GM19239 (cell line): ENCODE measurements around the genes FBXW8 and SRRM4.

GRCh38 chr12:116275701-116276027 is 1.8 kb downstream of the MED13L start:
- RRBS, result no CpG with 5 or more reads among the region's 7 CpGs

DNA sequence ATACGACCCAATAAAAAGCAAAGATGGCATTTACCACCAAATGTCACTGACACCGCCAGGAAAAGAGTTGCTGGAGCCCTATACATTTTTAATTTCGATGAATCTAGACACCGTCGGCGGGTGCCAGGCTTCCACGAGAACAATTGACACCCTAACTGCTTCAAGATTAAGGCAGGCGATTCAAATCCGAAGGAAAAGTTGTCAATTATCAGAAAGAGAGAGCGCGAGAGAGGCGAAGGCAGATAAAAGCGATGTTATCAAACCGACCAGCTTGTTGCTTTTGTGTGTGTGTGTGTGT is 1.5 kb downstream of the MED13L start:
- RRBS, result no CpG with 5 or more reads among the region's 14 CpGs

DNA sequence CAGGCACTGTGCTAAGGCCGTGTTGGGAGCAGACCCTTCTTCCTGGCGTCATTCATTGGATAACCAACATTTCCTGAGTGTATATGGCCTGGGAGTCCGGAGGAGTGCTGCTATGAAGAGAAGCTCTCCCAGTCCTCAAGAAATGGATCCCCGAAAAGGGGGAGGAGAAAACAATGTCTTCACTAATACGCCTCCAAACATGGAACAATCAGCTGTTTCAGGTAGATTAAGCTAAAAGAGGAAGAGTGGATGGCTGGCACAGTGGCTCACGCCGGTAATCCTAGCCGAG is 958 bp upstream of the MED13L start:
- RRBS, result no CpG with 5 or more reads among the region's 8 CpGs

GRCh38 chr12:116551693-116552186 is 7.4 kb upstream of the MAP1LC3B2 start:
- RRBS, result no CpG with 5 or more reads among the region's 4 CpGs

DNA sequence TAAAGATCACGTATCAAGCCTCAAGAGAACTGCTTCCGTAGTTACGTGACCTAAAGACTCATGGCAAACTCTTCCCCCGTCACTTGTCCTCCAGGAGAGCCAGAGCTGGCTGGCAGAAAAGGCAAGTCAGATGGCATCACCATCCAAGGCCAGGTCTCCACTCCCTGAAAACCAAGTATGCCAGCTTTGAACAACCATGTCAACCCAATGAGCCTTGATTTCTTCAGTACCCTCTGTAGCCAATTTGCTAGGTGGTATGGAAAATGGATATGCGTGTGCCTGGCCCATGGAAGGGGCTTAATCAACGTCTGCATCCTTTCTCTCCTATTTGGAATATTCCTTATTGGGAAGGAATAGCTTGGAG is 40.8 kb downstream of the MAP1LC3B2 start:
- RRBS, result no CpG with 5 or more reads among the region's 6 CpGs

GRCh38 chr12:116604779-116605405 is 45.7 kb downstream of the MAP1LC3B2 start:
- RRBS, result no CpG with 5 or more reads among the region's 20 CpGs

DNA sequence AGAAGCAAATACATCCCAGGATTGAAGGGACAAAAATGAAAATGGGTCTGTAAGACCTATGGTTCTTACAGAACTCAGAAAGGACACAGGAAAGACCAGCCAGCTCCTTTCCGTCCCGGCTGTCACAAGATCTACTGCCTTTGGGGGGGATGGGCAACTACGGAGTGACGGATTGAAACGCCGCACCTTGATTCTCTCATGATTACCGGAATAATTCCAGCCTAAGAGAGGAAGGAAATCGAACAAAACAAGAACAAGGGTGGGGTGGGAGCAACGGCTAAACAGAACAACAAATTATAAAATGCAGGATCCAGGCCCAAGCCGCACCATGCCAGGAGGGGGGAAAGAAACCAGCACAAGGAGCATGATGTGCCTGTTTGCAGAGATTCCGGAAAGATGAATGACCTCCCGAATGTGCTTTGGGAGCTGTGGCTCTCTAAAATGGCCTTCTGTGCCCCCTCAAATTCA is 72.2 kb downstream of the SPRING1 start:
- RRBS, result 74% methylated on average over 4 of the region's 12 CpGs

DNA sequence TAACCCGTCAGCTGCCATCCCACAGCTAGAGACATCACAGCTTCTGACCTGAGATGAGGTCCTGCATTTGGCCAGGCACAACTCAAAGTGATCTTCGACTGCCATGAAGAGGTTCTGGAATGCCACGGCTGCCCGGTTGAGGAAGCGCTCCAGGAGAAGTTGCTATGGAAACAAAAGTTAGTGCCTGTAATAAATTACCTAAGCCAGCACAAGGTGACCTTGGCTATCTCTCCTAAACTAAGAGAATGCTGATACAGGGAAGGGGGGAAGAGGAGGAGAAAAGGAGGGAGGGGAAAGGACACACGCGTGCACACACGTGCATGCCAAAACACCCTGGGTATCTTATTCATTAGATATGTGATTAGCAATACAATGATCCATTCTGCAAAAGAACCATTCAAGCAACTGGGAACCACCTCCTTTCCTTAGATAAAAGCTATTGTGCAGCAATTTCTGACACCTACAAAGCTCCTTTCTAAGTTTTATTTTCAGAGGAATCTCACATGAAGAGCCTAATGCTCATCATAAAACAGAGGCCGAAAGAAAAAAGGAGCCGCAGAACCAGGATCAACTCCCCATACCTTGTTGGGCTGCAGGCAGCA is 18.1 kb downstream of the SPRING1 start:
- RRBS, result no CpG with 5 or more reads among the region's 10 CpGs

GRCh38 chr12:116910535-116911723 is at the start of gene FBXW8:
Gene FBXW8 (plus strand): TSS chr12:116910950.
- RRBS, result 2% methylated on average over 33 of the region's 88 CpGs

DNA sequence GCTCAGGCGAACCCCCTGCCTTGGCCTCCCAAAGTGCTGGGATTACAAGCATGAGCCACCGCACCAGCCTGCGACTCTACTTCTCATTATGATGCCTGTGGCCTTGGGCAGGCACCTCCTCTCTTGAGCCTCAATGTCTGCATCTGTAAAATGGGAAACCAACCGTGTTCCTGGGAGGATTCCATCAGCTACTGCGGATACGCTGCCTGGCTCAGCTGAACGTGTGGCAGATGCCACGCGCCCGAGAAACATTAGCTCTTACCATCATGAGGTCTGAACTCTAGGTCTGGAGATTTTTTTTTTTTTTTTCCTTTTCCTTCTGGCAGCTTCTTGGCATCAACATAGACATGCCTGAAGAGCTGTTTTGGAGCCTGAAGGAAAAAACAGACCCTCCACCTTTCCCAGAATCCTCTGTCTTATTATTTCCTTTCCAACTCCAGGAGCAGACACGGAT is 5.7 kb downstream of the TESC start:
- RRBS, result no CpG with 5 or more reads among the region's 11 CpGs

DNA sequence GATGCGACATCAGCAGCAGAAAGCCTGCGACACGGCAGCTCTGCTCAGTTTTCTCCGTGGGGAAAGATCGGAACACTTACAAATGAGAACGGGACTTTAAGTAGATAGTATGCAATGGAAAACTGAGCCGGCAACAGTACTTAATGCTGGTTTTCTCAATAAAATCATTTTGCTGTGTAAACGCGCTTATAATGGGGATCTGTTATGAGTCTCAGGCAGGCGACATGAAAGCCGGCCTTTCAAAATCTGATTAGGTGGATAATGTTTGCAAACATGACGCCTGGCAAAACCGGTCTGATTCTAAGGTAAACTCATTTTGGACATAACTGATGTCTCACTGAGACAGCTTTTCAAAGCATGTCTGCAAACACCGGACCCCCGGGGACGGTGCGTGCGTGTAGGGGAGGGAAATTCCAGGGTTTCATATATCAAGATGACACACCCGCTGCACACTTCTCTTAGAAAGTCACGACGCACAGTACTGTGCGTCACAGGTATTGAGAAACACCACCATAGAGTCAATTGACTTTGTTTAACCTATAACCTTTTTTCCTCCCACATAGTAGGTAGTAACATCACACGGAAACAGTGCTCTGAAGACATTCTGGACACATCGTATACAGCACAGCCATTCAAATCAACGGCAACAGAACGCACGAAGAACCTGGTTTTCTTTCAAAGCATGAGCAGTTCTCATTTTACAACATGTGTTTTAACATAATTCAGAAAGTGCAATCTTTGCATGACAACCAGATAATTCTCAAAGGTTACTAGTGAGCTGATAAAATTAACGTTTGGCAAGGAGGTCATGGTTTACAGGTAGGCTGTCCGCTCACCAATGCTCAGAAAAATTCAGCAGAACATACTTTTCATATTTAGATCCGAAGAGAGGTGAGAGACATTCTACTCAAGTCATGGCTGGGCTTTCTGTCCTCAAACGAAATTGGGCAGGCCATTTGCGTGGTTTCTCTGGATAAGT is 43.9 kb upstream of the TESC start:
- RRBS, result 92% methylated on average over 1 of the region's 32 CpGs

DNA sequence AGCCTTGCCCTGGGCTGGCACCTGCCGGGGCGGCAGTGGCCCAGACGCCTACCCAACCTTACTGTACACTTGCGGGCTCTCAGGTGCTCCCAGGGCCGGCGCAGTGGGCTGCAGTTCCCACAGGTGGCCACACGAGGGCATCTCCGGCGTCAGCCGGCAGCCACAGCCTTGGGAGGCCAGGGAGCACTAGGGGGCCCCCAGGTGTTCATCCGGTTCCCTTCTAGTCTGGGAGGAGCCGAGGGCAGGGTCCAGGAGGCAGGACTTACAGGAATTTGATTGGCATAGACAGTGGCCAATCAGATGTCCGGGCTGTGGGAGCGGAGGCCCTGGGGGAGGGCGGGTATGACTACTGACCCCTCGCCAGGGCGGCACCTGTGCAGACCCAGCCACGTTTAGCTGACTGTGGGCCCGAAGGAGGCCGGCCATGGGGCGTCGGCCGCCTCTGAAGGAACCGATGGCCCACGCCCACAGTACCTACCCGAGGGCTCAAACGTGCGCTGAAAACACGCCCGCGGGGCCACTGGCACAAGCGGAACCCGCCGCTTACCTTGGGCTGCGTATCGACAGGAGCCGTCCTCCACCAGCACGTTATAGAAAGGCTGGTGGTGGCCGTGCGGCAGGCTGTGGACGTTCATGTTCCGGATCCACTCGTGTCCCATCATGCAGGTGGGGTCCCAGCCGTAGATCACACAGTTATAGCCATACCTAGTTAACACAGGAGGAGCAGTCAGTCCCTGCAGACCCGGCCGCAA is 34.9 kb downstream of the FBXO21 start:
- RRBS, result 38% methylated on average over 15 of the region's 46 CpGs

DNA sequence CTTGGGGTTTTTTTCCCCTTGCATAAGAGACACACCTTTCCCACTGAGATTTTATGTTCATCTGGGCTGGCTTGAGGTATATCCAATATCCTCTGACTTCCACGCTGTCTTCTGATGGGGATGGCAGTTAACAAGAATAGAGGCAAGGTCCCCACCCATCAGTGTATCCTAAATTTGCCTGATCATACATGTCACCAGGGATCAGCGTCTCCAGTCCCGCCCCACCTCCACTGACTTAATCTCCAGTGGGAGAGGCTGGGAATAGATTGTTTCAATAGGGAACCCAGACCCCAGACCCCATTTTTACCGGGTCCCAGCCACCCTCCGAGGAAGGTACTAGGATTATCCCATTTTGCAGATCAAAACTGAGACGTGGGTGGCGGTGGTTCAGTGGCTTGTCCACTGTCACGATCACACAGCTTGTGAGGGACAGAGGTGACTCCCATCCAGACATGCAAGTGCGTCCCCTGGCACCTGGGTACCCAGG is 742 bp downstream of the WSB2 start:
- RRBS, result no CpG with 5 or more reads among the region's 9 CpGs

DNA sequence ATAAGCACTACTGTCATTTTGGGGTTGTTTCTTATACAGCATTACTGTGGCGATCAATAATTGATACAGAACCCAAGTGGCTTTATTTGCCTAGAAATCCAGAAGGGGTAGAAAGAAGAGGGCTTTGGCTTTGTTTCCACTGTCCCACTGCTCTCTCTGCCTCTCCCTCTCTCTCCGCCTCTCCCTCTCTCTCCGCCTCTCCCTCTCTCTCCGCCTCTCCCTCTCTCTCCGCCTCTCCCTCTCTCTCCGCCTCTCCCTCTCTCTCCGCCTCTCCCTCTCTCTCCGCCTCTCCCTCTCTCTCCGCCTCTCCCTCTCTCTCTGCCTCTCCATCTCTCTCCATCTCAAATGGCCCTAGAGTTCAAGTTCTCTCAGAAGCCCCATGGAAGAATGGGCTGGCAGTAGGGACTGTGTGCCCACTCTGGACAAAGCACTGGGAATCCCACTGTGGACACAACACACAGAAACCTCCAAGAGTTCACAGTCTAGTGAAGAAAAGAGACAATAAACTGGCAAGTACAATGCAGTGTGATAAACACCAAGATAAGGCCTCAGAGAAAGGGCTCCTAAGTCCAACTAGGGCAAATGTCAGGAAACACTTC is 5.6 kb downstream of the VSIG10 start:
- RRBS, result no CpG with 5 or more reads among the region's 9 CpGs

GRCh38 chr12:118631831-118632030 is 255.4 kb downstream of the SUDS3 start:
- RRBS, result no CpG with 5 or more reads among the region's 1 CpG

- RRBS, result 9% methylated on average over 11 of the region's 70 CpGs
Measured at GRCh38 chr12:118981032-118982151, at the start of gene SRRM4. Gene SRRM4 (plus strand): TSS chr12:118981541.

DNA sequence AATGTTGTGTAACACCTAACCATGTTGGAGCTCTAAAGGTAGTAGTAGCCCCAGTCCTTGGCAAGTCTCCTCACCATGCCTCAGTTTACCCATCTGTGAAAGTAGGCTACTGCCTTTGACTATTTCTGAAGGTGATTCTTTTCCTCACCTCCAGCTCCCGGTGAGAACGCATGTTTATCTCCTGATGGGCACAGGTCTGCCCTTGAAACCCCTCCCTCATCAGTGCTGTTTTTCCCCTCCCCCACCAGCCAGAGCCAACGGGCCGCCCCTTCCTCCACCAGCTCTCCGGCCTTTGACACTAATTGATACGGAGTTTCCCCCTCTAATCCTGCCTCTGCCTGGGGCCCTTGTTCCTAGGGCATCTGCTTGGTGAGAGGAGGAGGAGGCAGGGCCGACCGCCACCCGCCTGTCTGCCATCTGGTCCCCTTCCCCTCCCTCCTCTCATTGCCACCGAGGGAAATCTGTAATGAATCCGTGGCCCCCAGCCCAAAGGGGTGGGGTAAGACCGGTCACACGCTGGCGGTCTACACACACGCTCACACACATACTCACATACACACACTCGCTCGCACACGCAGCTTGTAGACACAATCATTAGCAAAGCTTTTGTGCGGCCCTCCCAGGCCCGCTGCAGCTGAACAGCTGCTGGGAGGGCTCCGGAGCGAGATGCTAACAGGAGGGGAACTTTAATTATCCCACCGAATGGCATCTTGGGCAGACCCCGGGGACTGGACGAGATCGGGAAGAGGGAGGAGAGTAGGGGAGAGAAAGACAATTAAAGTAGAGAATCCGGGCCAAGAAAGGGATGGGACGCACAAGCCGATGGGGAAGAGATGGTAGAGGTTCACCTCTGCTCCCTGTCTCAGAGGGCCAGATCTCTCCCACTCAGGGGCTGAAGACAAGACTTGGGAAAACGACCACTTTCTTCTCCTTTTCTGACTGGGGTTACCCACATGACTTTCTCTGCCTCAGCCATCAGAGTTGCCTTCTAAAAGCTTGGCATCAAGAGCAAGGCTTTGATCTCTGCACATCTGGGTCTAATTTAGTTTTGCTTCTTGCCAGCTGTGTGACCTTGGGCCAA is 27.5 kb downstream of the SRRM4 start:
- RRBS, result 5% methylated on average over 4 of the region's 30 CpGs

GRCh38 chr12:119179234-119179936 is 654 bp downstream of the HSPB8 start:
- RRBS, result no CpG with 5 or more reads among the region's 19 CpGs

DNA sequence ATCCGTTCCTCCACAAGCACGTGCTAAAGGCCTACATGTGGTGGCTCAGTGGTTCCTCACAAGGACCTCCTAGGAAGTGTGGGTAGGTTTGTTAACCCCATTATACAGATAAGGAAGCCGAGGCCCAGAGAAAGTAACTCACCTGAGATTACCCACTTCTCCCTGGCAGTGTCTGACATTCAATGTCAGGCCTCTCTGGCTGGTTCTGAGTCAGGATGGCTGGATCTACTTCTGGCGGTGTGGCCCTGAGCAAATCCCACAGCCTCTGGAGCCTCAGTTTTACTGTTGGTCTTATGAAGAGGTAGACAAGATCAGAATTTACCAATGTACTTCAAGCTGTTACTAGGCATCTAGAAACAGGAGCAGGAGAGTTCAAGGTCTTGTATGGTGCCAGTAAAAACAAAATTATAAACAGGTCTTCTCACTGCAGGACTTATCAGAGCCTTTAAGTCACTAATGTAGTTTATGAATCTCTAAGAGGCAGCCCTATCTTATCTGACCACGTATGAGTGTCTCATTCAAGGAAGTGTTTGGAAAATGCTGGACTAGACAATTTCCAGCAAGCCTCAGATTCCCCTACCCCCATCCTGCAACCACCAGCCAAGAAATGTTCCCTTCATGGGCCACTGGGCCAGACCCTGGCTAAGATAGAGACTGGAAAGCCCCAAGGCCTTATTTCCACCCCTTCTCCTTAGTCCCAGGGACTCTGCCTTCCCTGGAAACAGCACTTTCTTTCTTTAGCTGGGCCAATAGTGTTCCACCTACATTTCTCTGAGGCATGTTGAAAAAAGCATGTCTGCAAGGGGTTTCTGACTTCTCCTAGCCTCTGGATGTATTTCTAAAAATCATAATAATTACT is 4.2 kb downstream of the HSPB8 start:
- RRBS, result no CpG with 5 or more reads among the region's 5 CpGs

DNA sequence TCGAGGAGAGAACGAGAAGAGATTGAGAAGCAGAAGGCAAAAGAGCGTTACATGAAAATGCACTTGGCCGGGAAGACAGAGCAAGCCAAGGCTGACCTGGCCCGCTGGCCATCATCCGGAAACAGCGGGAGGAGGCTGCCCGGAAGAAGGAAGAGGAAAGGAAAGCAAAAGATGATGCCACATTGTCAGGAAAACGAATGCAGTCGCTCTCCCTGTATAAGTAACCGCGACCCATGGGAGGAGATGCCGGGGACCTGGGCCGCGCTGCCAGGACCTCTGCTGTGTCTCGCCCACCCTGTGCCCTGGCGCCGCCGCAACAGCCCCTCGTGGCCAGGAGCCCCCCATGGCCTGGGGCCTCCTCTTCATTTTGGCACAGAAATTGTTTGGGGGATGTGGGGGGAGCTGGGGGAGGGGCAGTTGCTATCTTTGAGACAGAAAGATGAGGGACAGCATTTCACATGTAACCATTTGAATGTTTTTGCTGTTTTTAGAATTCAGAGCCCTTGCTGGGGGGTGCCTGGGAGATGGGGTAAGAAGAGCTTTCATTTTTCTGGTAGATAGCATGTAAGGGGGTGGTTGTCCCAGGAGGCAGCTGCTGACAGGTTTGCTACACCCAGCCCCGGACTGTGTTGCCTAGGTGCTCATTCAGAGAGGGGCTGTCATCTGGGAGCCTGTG is 16.6 kb downstream of the HSPB8 start:
- RRBS, result 85% methylated on average over 3 of the region's 21 CpGs